ENCODE results near the genes TAS2R4 and CLEC5A.

- RRBS, result 1% methylated on average over 11 of the region's 52 CpGs
Measured at GRCh38 chr7:139358934-139359564, 645 bp upstream of the LUC7L2 start.

- RRBS, result no CpG with 5 or more reads among the region's 1 CpG
Measured at GRCh38 chr7:139362893-139363146, 3.1 kb downstream of the LUC7L2 start.

GRCh38 chr7:139646921-139647552, 123.6 kb downstream of the CLEC2L start:
- RRBS, result no CpG with 5 or more reads among the region's 6 CpGs

- RRBS, result no CpG with 5 or more reads among the region's 15 CpGs
Measured at GRCh38 chr7:139658923-139659894, 118.6 kb downstream of the HIPK2 start.

- RRBS, result 97% methylated on average over 5 of the region's 19 CpGs
Measured at GRCh38 chr7:139715841-139716438, 61.9 kb downstream of the HIPK2 start.

DNA sequence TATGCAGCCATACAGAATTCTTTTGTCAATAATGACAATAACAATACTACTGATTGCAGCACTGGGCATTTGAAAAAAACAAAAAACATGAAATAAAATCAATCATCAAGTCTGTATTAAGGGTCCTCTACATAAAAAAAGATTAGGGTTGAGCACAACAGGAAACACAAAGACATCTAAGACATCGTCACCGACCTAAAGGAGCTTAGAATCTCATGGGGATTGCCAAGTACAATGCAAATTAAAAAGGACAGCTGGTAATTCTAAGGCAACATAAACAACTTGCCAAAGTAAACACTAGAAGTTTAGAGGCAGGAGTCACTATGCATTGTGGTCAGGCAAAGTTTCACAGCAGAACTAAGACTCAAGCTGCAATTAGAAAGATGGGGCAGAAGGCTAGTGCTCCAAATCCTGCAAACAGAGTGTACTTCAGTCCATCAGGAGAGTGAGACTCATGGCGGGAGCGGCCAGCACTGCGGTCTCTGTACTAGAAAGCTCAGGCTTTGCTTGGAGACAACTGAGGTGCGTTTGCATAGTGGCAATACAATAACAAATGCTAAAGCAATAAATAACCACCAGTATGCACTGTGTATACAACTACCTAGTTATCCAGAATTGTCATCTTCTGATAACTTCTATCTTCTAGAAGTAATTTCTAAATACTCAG, 52.7 kb downstream of the HIPK2 start:
- RRBS, result no CpG with 5 or more reads among the region's 6 CpGs

DNA sequence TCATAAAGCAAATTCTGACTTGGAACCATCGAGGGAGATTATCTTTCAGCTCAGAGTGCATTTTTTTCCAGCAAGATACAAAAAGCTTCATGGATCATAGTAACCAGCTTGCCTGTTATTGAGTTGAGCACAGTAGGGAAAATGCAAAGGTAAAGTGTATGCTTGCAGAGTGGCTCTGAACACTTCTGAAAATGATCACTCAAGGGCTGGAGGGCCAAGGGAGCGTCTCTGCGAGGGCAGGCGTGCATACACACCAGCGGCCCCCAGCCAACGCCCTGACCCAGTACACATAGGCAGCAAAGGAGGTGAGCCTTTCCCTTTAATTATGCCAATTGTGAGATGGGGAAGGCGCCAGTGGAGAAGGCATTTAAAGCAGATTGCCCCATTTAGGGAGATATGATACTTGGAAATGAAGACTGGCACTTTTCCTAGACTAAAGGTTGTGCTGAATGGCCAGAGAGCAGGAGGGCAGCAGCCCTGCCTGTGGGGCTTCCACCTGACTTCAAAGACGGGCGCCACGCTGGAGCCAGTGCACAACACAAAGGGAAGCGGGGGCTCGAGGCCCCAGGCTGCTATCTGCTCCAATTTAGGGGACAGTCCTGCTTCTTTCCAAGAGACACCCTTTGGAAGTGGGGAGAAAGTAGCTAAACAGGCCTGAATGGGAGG, 24.2 kb downstream of the HIPK2 start:
- RRBS, result no CpG with 5 or more reads among the region's 12 CpGs

GRCh38 chr7:139842304-139843195, 13.5 kb downstream of the TBXAS1 start:
- RRBS, result no CpG with 5 or more reads among the region's 18 CpGs

DNA sequence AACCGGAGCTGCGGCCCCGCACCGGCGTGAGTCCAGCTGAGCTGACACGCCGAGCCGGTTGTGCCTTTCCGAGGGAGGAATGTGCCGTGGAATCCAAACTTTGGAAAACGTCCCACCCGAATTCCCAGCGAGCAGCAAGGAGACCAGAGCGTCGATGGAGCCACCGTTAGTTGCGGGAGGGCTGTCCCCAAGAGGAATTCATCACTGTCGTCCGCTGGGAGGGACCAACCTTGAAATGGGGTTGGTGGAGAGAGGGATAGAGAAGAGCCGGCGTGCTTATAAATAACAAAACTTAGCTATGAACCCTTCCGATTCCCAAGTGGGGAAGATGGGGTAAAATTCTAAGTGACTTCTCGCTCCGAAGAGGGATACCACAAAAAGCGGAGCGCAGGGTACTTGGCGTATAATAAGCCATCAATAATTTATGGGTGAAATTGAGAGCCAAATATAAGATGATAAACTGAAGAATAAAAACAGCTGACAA, 778 bp upstream of the KDM7A start:
- RRBS, result 7% methylated on average over 1 of the region's 27 CpGs

DNA sequence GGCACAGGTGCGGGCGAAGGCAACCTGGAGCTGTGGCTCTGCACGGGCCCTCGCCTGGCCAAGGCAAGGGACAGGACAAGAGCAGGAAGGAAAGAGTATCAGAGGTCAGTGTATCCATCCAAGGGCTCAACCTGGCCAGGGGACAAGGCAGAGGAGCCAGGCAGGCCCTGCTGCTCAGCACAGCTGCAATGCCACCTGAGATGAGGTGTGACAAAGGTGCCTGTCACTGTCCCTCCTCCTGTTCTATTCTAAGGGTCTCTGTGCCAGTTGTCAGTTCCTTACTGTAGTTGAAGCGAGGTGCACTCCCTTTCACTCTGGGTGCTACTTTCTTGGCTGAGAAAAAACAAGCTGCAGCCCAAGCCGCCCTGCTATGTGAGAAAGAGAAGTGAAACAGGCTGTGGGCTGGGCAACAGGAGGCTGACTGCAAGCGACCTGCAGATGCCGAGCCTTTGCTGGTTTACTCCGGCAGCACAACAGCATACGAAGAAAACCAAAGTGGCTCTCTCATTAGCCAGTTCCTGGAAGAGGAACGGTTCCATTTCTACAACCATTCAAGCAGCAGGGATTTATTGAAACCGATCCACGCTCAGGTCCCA, 33.3 kb upstream of the KDM7A start:
- RRBS, result no CpG with 5 or more reads among the region's 13 CpGs

GRCh38 chr7:140518061-140518530, 38.8 kb upstream of the MKRN1 start:
- RRBS, result 70% methylated on average over 2 of the region's 20 CpGs

GRCh38 chr7:140623932-140624397, 16.6 kb downstream of the DENND2A start:
- RRBS, result 83% methylated on average over 2 of the region's 6 CpGs

GRCh38 chr7:141001537-141001969, 13.2 kb downstream of the MRPS33 start:
- RRBS, result no CpG with 5 or more reads among the region's 2 CpGs

- RRBS, result 2% methylated on average over 23 of the region's 86 CpGs
Measured at GRCh38 chr7:141072955-141073799, 687 bp upstream of the TMEM178B start.

DNA sequence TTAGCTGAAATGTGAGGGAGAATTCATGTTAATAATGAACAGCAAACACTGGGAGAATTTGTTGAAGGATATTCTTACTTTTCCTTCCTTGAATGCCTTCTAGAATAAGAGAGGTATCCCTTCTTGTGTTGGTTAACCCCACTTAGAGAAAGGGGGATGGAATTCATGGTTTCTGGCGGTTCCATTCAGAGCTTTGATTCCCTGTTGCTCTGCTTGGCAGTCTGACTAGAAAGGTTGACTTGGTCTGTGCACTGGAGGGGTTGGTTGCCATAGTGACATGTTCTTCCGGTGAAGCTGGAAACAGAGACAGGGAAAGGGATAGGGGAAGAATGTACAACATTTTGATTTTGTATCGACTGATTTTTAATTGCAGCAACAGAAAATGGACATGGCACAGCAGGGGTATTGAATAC, 2.5 kb downstream of the TMEM178B start:
- RRBS, result no CpG with 5 or more reads among the region's 3 CpGs

DNA sequence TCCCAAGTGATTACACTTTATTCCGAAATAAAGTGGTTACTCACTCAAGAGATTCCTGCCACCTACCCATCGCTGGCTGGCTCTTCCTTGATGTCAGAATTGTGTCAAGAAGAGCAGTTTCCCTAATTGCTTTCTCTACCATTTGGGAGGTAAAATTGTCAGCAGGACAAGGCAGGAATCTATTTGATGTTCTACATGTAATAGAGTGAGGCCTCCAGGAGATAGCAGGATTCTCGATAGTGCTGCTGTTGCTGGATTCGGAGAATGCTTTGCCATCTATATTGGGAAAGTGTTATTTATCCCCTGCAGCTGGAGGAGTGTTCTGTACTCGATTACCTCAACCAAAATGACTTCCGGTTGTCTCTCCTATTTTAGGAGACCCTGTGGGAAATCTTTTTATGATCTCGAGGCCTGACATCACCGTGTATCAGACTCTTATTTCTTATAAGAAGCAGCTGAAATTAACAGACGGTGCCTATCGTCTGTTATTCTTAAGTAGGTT, 217.1 kb downstream of the TMEM178B start:
- RRBS, result no CpG with 5 or more reads among the region's 10 CpGs

GRCh38 chr7:141554870-141555650, 3.9 kb downstream of the AGK start:
- RRBS, result no CpG with 5 or more reads among the region's 6 CpGs

DNA sequence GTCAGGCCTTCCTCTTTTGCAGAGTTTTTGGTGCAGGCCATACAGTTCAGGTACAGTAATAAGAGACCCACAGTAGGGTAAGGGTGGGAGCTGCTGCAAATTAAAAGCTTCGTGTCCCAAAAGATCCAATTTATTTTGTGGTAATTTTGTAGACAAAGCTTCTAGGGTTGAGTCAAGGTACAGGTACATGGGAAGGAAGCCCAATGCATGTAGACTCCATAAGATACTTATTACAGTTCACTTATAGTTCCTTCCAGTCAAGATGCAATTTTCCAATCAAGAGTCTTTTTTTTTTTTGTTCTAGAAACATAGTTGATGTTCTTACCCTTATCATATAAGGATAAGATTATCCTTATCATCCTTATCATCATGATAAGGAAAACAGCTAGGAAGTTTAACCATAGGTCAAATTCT, at the start of gene TAS2R4:
Gene TAS2R4 (plus strand): TSS at position 301 of the 414 bp plus-strand sequence.
- RRBS, result no CpG with 5 or more reads among the region's 1 CpG

GRCh38 chr7:141946722-141947221, at the start of gene CLEC5A:
Gene CLEC5A (minus strand): TSS chr7:141946974.
- RRBS, result no CpG with 5 or more reads among the region's 3 CpGs